Zone of skin (tissue), 1 donor: ENCODE measurements around the genes PDE6D, ALPP, NGEF and INPP5D.

DNA sequence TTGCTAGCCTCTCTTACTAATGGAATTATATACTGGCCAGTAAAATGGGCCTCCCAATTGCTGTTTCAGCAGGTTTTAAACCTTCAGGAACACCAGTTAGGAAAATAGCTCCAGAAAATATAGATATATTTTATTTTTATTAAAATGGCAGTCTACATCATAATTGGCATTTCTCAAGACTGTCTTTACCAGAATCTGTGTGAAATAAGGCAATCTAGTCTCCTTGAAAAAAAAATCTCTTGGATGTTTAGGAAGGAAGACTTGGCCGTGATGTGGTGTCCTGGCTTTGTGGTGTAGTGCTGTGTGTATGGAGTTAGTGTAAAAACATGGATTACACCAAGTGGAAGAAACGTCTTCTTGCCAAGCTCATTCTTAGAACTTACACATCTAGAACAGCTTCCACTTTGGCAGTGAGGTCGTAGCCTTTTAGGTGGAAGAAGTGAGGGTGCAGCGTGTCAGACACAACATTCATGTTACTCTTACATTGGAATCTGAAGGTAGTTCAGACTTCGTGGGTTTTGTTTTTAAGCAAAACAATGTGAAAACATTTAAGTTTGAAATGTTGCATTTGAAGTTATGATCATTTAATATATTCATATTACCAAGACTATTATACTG is 44.4 kb upstream of the ITM2C start:
- RRBS, result no CpG with 5 or more reads among the region's 5 CpGs

DNA sequence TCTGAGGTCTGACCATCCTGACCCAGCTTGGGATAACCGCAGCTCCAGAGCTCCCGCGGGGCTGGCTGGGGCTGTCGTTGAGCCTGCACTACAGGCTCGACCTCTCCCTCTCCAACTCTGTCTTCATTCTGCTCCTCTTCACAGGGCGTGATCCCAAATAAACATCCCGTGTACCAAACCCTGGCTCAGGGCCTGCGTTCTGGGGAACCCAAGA is 8.3 kb downstream of the TEX44 start:
- RRBS, result no CpG with 5 or more reads among the region's 8 CpGs

- RRBS, result 1% methylated on average over 51 of the region's 81 CpGs
Observed at GRCh38 chr2:231613888-231614643, 21.4 kb downstream of the TEX44 start.

- RRBS, result no CpG with 5 or more reads among the region's 6 CpGs
Observed at GRCh38 chr2:231677720-231678147, 30.6 kb upstream of the PTMA start.

- RRBS, result no CpG with 5 or more reads among the region's 5 CpGs
Observed at GRCh38 chr2:231684805-231685165, 23.5 kb upstream of the PTMA start.

- RRBS, result no CpG with 5 or more reads among the region's 12 CpGs
Observed at GRCh38 chr2:231711545-231712079, 3.3 kb downstream of the PTMA start.

DNA sequence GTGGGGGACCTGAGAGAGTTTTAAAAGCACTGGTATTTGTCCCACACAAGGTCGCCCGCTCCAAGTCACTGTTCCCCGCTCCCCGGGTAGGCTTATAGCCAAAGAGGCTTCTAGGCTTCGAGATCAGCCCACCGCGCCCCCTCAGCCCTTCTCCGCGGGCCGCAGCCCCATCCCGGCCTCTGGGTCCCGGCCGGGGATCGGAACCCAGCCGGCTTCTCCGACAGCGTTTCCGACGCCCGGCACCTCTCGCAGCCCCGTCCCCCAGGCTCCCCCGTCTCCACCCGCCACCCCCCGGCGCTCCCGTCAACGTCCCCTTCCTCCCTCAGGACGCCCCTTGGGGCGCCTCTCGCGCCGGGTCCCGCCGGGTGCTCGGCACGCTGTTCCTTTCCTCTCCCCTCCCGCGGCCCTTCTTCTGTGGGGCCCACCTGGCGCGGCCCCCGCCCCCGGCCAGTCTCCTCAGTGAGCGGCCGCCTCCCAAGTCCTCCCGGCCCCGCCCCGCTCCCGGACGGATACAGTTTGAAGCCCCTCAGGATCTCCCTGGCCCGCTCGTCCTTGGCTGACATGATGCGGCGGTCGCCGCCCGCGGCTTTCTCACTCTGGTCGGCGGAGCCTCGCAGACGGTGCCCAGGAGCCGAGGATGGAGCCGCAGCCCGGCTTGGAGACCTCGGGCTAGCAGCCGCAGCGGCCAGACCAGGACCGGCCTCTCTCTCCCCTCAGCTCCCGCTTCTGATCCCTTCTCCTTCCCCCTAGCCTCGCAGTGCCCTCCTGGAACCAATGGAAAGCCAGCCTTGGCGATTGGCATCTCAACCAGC is at the start of gene PDE6D:
Gene PDE6D (minus strand): TSS at position 731 of the 812 bp plus-strand sequence.
- RRBS, result 2% methylated on average over 34 of the region's 72 CpGs

- RRBS, result no CpG with 5 or more reads among the region's 9 CpGs
Observed at GRCh38 chr2:232310148-232310837, 68.3 kb upstream of the ALPP start.

DNA sequence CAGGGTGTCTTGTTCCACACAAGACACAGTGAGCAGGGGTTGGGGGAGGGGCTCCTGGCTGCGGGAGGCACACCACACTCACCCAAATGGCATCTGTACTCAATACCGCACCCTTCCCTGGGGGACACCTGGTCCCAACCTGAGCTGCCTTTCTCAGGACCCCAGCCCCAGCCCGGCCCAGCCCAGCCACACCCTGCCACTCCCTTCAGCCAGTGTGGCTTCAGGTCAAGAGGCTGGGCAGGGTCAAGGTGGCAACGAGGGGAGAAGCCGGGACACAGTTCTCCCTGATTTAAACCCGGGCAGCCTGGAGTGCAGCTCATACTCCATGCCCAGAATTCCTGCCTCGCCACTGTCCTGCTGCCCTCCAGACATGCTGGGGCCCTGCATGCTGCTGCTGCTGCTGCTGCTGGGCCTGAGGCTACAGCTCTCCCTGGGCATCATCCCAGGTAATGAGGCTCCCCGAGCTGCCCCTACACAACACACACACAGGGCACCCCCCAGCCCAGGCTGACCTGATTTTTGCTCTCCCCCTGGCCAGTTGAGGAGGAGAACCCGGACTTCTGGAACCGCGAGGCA is at the start of gene ALPP:
Gene ALPP (plus strand): TSS at position 319 of the 576 bp plus-strand sequence.
- RRBS, result 6% methylated on average over 1 of the region's 11 CpGs

DNA sequence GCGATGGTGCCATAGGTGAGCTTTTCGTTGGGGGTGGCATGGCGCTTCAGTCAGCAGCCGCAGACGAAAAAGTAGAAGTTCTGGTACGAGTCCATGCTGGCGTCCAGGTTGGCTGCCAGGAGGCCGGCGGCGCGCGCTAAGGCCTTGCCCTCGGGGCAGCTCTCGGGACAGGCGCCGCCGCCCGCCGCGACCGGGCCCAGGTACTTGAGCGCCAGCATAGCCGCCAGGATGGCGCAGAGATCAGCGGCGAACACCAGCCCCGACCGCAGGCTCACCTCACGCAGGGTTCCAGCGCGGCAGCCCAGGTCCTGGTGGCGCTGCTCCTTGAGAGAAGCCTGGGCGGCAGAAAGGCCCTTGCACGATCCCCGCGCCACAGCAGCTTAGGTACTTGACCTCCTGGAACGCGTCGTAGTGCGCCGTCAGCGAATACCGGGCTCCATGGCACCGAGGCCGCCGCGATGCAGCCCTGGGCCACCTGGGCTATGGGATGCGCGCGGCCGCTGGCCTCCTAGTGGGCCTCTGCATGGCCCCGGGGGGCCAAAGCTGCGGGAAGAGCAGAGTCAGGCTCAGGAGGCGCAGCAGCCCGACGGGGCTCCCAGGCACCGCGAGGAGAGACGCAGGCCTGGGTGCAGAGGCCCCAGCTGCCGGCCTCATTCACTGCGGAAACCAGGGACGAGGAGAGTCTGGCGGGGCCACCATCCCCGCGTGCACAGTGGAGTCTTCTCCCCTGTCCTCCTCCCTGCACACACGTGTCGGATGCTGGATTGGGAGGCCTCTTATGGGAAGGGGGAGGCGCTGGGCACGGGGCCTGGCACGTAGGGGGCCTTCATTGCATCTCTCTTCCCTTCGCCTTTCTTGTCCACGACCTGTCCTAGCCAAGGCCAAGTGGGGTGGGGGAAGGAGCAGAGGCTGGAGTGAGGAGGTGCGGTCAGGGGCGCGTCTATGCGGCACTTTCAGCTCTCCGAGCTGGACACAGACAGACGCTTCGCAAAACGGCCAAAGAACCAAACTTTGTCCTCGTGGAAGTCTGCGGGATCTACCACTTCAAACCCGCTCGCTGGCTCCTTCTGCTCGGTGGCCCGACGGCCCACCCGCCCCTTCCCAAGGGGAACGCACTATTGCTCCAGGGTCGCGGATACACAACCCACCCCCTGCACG is 13.1 kb downstream of the ALPG start:
- RRBS, result 4% methylated on average over 16 of the region's 92 CpGs

- RRBS, result 5% methylated on average over 26 of the region's 46 CpGs
Observed at GRCh38 chr2:232522316-232522868, 2.2 kb downstream of the PRSS56 start.

GRCh38 chr2:232541480-232541952 is 2.0 kb downstream of the CHRNG start:
- RRBS, result no CpG with 5 or more reads among the region's 8 CpGs

DNA sequence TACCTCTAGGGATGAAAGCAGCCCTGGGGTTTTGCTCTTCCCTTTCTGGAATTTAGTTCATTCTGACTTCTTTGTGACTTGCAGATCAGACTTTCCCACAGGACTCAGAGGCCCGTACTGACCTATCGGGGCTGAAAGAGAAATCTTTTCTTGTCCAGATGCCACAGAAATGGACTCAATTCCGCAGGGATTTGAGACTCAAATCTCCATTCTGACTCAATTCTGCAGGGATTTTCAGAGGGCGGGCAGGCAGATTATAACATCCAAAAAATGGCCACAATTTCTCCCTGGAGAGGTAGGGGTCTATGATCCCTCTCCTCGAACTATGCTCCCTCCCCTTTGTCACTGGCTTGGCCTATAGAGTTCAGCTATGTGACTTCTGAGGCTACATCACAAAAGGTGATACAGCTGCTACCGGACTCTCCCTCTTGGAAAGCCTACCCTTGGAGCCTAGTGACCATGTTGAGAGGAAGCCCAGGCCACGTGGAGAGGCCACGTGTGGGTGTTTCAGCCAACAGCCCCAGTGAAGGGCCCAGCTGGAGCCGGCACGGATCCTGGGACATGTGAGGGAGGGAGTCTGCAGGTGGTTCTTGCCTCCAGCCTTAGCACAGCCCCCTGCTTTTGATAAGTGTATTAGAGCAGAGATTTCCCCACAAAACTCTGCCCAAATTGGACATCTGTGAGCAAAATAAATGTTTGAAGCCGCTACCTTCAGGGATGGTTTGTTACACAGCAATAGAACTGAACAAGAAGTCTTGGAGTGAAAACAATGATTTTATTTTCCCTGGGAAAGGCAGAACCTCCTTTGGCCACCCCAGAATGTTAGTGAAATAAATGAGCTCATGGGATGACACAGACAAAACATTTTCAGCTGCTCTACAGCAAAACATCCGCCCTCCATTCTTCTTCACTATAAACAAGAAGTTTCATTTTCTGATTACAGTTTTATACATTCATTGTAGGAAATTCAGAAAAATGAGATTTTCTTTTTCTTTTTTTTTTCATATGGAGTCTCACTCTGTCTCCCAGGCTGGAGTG is 4.6 kb upstream of the EFHD1 start:
- RRBS, result 65% methylated on average over 2 of the region's 12 CpGs

DNA sequence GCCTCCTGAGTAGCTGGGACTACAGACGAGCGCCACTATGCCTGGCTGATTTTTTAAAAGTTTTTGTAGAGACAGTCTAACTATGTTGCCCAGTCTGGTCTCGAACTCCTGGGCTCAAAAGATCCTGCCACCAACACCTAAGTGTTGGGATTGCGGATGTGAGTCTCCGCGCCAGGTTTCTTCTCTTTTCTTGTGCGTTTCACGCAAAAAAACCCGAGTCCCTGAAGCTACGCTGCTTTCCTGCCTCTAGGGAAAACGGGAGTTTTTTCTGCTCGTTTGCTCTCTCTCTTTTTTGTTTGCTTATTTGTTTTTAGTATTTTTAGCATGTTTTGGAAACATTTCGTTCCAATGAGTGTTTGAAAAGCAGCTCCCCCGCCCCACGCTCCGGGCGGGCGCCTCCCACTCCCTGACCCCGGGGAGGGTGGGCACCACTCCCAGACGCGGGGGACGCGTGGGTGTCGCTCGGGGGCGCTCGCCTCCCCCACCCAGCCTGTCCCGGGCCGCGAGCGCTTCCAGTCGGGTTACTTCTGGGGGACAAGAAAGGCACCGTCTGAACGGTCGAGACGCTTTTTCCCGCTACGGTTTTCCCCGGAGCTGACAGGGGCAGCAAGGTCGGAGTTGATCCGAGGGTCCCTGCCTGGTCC is 538 bp upstream of the EFHD1 start:
- RRBS, result under 1% methylated on average over 19 of the region's 41 CpGs

- RRBS, result no CpG with 5 or more reads among the region's 5 CpGs
Observed at GRCh38 chr2:232755981-232756373, 20.4 kb downstream of the KCNJ13 start.

DNA sequence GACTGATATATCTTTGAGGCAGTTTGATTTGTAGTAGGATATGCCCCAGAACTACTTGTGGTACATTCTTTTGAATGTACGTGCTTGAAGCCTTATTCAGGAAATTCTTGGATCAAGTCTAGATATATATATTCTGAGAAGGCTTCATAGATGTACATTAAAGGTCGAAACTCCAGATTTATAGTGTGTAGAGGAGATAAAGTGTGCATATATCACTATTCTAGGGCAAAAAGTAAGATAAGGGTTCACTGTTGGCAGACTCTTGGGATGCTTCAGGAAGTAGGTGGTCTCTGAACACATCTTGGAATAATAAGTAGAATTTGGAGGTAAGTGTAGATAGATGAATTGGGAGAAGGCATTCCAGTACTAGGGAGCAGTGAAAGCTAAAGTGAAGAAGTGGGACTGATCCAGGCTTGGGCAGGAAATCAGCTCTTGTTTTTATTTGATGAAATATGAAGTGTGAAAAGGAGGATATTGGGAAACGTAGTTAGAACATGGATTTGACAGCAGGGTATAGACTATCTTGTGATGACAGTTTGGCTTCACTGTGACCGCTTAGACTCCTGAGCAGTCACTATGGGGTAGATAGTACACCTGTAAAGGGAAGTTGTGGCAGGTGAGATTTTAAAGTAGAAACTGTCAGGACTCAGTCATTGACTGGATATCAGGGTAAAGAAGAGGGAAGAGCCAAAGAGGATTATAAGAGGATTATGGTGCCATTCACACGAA is 16.5 kb upstream of the KCNJ13 start:
- RRBS, result no CpG with 5 or more reads among the region's 5 CpGs

- RRBS, result no CpG with 5 or more reads among the region's 3 CpGs
Observed at GRCh38 chr2:232838270-232838993, 31.6 kb upstream of the SNORC start.

GRCh38 chr2:232877046-232877672 is 7.1 kb downstream of the SNORC start:
- RRBS, result 11% methylated on average over 4 of the region's 18 CpGs

DNA sequence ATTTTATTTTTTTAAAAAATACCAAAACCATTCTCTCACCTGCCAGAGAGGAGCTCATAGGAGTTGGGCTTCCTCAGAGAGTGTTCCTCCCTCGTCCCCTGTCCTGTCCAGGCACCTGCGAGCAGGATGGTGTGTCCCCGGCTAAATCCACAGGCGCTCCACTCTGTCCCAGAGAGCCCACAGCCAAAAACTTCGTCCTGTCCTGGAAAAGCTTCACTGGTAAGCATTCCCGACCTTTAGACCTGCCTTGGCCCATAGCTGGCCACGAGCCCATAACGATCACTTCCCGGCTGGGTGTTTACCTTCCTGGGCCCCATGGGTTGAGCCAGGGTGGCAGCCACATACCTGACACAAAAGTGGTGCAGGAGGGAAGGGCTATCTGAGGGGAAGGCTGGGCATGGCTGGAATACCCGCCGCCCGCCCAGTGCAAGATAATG is at the start of gene NGEF:
Gene NGEF (minus strand): TSS at position 228 of the 437 bp plus-strand sequence.
- RRBS, result 88% methylated on average over 3 of the region's 12 CpGs

- RRBS, result no CpG with 5 or more reads among the region's 35 CpGs
Observed at GRCh38 chr2:233059543-233060518, at the start of gene INPP5D. TSS of gene INPP5D (plus strand) at chr2:233060342.